Peritoneum (tissue), 1 donor: ENCODE data around the gene OTOP2.

DNA sequence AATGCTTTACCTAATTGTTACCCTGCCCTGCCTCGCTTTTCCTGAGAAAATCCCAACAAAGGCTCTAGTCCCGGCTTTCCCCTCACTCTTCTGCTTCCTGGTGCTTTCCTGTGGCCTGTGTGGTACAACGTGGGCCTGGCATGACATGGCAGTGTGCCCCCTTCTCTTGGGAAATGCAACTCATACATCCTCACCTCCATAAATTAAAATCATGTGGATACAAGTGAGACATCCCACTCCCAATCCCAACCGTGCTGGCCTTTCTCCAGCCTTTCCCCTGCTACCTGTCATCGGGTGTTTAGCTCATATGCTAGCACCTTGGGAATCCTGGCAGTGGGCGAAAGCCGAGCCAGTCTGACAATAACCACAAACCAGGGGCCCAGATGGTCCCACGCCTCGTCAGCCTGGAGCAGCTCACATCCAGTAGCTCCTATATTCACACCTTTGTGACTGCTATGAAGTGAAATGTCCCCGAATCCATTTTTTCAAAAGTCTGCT lies 177.1 kb downstream of the SLC39A11 start:
- PRO-cap = no peak

GRCh38 chr17:72982645-72983133 lies 109.8 kb downstream of the SLC39A11 start:
- PRO-cap = no peak

- PRO-cap = no peak
Observed at GRCh38 chr17:73000189-73000855, 92.2 kb downstream of the SLC39A11 start.

DNA sequence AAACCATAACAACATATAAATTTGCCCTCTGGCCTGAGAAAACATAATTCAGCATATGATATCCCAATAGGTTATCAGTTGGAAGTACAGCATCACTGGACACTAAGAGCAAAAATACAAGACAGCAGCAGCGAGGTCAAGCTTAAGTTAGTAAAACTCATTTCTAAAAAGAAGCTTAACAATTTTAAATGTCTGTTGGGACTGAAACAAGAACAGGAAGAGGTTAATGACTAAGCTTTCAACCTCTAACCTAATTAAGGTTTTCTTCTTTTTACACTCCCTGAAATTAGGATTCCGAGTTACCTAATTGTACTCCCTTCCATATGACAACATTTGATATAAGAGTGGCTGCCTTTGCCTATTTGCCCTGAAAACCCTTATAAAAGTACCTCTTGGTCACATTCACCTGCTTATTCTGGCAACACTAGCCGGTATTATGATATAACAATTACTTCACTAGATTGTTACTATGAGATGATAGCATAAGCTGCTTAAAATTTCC lies 4.8 kb downstream of the FAM104A start:
- PRO-cap = no peak

GRCh38 chr17:73286641-73287432 lies 25.0 kb downstream of the CDC42EP4 start:
- PRO-cap = no peak

DNA sequence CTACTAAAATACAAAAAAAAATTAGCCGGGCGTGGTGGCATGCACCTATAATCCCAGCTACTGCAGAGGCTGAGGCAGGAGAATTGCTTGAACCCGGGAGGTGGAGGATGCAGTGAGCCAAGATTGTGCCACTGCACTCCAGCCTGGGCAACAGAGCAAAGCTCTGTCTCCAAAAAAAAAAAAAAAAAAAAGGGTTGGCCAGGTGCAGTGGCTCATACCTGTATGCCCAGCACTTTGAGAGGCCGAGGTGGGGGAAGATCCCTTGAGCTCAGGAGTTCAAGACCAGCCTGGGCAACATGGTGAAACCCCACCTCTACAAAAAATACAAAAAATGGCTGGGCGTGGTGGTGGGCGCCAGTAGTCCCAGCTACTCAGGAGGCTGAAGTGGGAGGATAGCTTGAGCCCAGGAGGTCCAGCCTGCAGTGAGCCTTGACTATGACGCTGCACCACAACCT lies 2.9 kb downstream of the CDC42EP4 start:
- PRO-cap = no peak

DNA sequence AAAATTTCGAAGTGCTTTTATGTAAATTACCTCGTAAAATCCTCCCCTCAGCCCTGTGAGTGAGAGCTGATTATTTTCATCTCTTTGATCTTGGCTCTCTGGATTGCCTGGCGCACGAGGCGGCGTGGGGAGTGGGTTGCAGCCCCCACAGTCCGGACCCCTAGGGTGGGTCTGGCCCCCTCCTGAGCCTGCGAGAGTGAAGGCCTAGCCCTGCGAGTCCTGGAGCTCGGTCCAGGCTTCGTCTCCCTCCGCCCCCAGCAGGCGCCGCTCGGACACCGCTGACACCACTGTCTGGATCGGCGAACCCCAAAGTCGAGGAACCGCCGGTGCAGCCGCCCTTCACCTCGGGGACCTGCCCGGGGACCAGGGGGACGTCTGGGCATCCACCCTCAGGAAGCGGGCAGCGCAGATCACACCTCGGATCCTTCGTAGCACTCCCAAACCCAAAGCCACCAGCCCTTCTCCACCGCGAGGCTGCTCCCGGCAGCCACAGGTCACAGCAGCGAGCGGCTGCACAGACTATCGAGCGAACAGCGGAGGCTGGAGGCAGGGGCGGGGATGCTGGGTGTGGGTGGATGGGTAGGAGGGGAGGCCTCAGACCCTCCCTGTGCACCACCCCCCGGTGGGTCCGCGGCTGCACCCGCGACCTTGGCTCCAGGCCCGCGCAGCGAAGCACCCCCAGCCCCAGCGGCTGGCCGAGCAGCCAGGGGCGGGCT lies 1.3 kb downstream of the SDK2 start:
- PRO-cap = no peak

DNA sequence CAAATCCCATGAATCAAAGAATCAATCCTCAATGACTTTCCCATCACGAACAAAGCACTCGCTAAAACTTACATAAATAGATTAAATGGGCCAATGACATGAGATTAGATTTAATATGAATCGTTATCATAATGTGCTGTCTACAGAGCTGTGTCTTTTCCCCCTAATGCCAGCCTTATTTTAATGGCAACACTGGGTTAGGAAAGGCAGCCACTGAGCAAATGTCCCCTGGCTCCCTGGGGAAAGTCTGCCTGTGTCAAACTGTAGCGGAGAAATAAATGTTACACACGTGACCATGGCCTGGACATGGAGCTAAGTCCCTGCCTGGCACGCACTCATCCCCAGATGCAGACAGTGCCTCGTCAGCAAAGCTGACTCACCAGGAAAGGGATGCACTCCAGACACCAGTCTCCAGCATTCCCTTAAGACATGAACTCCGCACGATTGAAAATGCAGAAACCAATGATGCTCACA lies 61.3 kb upstream of the SDK2 start:
- PRO-cap = no peak

DNA sequence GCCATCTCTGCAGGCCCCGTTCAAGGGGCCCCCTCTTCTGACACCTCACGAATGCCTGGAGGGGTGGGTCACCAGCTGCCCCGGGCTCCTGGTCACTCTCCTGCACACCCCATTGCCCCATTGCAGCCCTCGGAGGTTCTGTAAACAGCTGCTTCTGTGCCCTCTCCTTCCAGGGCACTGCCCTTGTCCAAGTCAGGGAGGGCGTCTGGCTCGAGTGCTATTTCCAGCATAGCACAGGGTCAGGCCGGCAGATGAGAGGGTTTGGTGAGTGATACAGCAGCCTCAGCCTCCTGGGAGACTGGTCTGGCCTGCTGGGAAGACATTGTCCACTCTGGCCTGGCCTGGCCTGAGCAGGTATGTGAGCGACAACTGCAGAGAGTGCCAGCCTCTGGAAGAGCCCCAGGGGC lies 105.6 kb upstream of the SDK2 start:
- PRO-cap = no peak

GRCh38 chr17:73771395-73771816 lies 127.2 kb upstream of the SDK2 start:
- PRO-cap = no peak

- PRO-cap = no peak
Observed at GRCh38 chr17:73777422-73777710, 133.1 kb upstream of the SDK2 start.

DNA sequence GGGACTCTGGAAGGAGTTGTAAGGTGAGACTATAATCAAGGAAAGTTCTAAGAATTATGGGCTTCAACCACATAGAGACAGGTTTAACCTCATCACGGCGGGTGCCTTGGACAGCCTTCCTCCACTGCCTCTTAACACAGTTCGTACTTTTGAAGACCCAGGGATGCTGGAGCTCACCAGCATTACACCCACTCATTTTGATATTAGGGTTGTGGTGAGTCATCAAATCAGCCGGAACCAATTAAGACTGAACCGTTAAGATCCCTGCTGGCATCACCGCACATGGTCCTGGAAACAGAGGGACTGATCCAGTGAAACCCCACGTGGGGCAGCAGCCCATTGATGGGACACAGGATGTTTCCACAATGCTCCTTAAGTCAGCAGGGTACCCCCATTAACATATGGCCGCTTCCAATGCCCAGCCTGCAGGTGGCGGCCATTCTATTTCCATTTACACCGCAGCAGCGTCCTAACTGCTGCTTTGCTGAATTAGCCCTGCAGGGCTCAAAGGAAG lies 176.6 kb upstream of the SDK2 start:
- PRO-cap = no peak

GRCh38 chr17:73957055-73957457 lies 246.4 kb upstream of the RPL38 start:
- PRO-cap = no peak

DNA sequence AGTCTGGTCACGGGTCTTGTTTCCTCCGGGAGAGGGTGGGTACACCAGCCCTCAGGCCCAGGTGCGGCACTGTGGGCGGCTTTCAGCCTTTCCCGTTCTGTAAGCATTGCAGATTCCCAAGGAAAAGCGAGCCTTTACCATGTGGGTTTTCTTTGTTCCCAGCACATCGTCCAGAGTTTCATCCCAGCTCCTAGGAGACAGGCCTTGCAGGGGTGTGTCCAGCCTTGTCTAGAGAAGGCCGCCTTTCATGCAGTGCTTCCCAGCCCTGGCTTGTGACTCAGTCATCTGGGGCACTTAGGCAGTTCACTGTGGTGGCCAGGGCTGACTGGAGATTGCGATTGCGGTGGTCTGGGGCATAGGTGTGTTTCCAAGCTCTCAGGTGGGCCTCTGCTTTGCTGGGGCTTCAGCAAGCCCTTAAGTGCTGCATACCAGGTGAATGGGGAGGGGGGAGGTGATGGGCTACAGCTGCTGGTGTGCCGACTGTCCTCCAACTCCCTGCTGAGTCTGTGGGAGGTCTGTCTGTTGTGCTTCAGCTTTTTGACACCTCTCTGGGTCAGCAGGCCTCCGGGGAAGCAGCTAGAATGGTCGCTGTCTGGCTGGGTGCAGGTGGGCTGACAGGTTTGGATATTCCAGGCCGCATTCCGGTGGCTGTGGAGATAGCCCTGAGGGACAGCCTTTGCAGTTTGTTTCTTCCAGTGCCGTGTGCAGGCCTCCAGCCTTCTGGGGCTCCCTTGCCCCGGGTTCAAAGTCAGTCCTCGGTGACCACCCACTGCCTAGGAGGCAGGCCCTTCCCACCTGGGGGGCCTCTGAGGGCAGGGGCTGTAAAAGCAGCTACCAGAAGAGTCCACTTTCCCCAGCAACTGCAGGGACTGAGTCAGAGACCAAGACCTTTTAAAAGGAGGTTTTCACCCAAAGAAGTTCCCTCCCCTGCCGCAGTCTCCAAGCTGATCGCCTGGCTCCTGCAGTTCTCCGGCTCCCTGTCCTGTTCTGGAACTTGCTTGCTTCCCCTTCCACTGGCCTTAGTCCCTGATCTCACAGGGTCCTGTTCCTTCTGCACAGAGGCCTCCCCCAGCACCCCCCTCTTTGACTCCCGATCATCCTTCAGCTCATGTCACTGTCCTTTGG lies 2.2 kb upstream of the TTYH2 start:
- PRO-cap = no peak

GRCh38 chr17:74380466-74381344 lies 13.4 kb downstream of the GPR142 start:
- PRO-cap = no peak

- PRO-cap = no peak
Observed at GRCh38 chr17:74427411-74427946, 4.4 kb upstream of the GPRC5C start.

DNA sequence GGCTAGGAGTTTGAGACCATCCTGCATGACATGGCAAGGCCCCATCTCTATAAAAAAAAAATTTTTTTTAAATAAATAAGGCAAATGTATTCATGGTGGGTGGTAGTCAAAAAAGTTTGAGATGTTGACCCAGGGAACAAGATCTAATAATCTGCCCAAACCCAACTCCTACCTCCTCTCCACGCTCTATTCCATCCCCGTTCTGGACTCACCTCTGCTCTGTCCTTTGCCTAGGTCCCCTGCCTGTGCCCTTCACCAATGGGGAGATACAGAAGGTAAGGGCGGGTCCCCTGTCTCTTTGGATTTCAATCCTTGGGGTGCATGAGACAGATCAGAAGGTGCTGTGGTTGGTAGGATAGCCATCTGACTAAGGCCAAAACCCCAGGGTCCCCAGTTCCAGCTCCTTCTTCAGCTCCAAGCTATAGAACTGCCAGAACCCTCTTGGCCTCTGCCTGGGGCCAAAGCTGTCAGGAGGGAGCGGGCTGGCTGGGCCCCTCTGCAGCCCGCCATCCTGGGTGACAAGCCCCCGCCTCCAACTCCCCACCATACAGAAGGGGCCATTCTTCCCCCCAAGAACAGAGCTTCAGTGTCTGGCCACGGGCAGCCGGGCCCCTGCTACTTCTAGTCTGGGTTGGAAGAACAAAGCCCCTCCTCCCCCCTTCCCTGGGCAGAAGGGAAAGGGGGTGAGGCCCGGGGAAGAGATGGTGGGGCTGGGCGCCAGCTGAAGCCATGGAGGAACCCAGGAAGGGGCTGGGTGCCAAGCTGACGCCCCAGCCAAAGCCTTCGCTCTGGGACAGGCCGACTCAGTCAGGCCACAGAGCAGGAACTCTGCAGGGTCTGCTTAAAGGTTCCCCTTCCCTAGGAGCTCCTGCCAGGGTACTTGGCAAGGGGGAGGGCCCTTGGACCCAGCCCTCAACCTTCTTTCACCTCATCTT lies 9.2 kb downstream of the NAT9 start:
- PRO-cap = no peak

GRCh38 chr17:74842257-74843399 lies 17.1 kb downstream of the GRIN2C start:
- PRO-cap = no peak

- PRO-cap = no peak
Observed at GRCh38 chr17:74862101-74863068, 2.7 kb upstream of the GRIN2C start.

DNA sequence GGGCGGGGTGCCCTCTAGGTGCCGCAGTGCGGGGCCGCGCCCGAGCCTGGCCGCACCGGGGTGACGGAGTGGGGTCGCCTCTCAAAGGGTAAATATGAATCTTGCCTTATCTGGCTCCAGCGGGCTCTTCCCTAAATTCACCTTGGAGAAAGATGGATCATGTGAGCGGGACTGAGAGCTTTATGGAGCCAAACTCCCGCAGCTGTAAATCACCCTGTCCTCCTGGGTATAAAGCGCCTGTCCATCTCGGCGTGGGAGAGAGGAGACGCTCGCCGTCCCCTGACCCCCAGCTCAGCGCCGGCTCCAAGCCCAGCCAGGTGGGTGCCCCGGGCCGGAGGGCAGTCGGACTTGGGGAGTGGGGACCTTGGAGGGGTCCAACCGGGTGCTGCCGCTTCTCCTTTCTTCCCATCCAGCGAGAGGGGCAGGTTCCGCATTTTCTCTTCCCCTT lies at the start of gene OTOP2:
Gene OTOP2 (plus strand): TSS at position 257 of the 448 bp plus-strand sequence.
- PRO-cap = no peak